ENCODE measurements around a stretch of chr6.

DNA sequence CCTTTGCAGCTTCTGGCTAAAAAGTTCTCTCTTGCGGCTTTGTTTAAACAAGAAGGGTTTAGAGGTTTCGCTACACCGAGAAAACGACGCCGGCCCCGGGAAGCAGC is 1.6 kb downstream of the ZBTB2 start:
- PRO-cap, 2 experiments = no peak in any of the 2 experiments

DNA sequence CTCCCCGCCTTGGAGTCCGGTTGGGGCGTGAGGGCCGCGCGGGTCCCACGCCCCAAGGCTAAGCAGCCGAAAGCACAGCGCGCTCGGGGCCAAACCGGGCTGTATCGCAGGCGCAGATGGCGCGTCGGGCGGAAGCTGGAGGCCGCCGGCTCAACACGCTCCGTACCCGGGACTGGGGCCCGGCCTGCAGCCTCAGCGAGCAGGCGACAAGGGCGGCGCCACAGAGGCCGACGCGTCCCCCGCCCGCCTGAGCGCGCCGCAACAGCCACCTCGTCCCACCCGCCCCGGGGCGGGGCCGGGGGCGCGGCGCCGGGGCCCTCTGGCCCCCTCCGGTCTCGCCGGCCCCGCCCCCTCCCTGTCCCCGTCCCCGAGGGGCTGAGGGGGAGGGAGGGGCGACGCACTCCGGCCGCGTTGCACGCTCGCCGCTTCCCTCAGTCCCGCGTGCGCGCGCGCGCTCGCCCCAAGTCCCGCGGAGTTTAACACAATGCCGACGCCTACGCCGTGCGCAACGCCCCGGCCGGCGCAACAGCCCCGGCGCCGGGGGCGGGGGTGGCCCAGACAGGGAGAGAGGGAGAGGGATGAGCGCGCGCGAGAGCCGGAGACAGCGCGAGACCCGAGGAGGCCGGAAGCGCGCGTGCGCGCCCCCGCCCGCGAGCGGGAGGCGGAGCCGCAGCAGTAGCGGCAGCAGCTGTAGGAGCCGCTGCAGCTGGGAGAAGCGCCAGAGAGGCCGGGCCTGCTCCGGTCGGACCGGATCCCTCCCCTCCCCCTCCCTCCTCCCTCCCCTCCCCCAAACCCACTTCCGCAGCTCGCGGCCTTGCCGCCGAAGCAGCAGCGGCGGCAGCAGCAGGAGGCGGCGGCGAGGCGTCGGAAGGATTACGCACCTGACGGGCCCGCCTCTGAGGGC is 1.1 kb downstream of the ZBTB2 start:
- PRO-cap, 2 experiments = peak in 2 of 2 experiments; most common plus-strand start position 675 of the sequence (in 2); most common minus-strand start position 174 of the sequence (in 2)

GRCh38 chr6:151436367-151437101 is 15.4 kb downstream of the RMND1 start:
- PRO-cap, 2 experiments = no peak in any of the 2 experiments

- PRO-cap, 2 experiments = no peak in any of the 2 experiments
Measured at GRCh38 chr6:151475535-151475848, 18.3 kb upstream of the CCDC170 start.

DNA sequence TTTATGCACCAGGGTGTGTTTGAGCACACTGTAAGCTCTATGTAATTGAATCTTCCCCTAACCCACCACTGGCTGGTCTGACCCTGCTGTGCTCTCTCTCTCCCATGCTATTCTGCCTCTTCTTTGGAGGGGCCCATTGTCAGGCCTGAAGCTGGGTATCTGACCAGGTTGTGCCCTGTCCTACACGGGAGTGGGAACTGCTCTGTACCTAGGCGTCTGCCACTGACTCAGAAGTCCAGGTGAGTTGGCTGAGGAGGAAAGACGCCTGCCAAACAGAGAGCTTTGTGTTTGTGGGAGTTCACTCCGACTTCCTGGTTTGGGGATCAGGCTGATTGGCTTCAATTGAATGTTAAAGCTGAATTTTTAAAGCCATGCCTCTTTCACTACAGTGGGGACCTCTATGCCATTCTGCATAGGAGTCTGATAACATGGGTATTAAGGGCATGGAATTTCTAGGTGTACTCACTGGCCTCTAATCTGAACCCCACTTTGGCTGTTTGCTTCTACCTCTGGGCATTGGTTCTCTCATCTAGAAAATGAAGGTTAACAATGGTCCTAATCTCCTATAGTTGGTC is 136.0 kb downstream of the CCDC170 start:
- PRO-cap, 2 experiments = no peak in any of the 2 experiments

- PRO-cap, 2 experiments = no peak in any of the 2 experiments
Measured at GRCh38 chr6:151807763-151808475, 437 bp downstream of the ESR1 start.

DNA sequence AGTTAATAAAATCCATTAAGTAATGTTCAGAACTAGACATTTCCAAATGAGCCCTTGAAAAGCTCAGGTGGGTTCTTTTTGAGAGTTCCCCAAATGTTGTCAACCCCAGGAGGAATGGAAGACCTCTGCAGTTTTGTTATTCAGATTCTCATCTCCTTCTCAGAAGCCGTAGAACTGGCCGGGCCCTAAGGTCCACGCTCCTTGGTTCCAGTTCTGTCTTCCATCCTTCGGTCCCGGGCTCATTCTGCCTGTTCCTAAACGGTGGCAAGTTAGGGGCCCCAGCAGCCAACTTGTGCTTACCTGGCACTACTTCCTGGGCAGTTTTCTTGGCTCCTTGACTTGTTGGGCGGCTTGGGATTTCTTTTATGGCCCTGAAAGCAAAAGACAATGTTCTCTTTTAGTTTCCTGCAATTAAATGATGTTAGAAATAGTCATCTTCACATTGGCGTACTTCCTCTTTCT is 6.4 kb downstream of the ESR1 start:
- PRO-cap, 2 experiments = no peak in any of the 2 experiments

- PRO-cap, 2 experiments = no peak in any of the 2 experiments
Measured at GRCh38 chr6:151814602-151814989, 7.1 kb downstream of the ESR1 start.

DNA sequence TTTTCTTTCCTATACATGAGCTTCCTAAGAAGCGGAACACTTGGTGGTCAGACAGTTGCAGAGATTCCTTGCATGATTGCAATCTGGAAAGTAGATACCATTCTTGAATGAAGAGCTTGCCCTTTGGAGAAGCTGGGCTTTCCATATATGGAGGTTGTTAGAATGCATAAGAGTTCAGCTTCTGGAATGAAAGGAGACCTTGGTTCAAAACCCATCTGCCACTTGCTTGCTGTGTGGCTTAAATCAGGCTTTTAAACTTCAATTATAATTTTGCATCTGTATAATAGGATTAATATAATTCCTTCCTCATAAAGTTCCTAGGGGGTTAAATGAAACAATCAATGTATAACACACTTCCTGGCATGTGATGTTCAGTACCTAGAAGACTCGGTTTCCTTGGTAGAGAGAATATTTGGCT is 65.5 kb downstream of the ESR1 start:
- PRO-cap, 2 experiments = no peak in any of the 2 experiments

- PRO-cap, 2 experiments = no peak in any of the 2 experiments
Measured at GRCh38 chr6:152184742-152185850, 377.6 kb downstream of the ESR1 start.

DNA sequence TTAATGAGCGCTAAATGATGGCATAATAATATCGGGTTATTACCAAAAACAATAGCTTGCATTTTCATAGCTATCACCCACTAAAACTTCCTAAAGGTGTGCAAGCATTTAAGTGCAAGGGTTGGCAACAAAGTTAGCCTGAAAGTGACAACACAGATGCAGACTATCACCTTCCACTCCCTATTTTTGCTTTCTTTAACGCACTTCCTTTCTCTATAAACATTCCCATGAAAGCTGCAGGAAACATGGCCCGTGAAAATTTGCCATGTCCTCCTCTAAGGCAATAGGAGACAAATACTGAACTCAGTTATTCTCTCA is 2.7 kb downstream of the MYCT1 start:
- PRO-cap, 2 experiments = no peak in any of the 2 experiments

DNA sequence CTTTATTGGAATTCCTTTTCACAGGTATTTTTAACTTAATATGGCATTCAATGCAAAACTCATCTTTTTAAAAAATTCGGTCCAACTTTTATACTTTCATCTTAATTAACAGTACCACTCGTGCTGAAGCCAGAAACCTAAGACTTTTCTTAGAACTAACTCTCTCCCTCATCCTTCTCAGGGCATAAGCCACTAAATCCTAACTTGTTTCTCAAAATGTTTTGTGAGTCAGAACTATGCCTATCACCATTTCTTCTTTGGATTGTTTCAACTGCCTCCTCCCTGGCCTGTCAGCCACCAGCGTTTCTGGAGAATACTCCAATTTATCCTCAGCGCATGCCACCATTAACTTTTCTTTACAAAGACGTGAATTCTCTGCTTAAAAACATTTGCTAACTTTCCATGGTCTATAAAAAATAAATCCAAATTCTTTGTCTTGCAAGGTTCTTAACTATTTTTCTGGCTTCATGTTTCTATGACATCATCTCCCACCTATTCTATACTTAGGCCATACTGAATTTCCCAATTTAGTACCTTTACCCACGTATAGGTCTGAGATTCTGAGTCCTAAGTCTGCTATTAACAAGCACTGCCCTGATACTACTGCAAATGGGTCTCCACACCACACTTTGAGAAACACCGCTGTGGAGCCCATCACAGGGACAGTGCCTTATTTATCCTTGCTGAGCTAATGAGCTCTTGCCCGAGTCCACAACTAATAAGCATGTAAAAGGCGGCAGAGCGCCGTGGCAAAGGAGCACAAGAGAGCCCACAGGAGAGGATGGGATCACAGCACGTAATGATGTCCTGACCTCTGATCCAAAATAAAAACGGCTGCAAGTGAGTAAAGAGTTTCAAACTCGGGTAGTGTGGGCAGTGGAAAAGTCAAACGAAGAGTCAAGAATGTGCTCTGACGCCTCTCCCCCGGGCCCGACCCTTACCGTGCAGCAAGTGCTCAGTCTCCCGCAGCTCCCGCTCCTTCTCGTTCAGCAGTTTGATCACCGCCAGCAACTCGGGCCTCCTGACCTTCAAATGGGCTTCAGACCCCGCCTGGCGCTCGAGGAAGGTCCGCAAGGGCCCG is 683 bp downstream of the MTRF1L start:
- PRO-cap, 2 experiments = no peak in any of the 2 experiments

GRCh38 chr6:153316125-153316457 is 185.0 kb upstream of the RGS17 start:
- PRO-cap, 2 experiments = no peak in any of the 2 experiments

GRCh38 chr6:154416933-154417904 is 60.6 kb upstream of the IPCEF1 start:
- PRO-cap, 2 experiments = no peak in any of the 2 experiments

GRCh38 chr6:154462424-154462885 is 48.0 kb downstream of the CNKSR3 start:
- PRO-cap, 2 experiments = no peak in any of the 2 experiments

DNA sequence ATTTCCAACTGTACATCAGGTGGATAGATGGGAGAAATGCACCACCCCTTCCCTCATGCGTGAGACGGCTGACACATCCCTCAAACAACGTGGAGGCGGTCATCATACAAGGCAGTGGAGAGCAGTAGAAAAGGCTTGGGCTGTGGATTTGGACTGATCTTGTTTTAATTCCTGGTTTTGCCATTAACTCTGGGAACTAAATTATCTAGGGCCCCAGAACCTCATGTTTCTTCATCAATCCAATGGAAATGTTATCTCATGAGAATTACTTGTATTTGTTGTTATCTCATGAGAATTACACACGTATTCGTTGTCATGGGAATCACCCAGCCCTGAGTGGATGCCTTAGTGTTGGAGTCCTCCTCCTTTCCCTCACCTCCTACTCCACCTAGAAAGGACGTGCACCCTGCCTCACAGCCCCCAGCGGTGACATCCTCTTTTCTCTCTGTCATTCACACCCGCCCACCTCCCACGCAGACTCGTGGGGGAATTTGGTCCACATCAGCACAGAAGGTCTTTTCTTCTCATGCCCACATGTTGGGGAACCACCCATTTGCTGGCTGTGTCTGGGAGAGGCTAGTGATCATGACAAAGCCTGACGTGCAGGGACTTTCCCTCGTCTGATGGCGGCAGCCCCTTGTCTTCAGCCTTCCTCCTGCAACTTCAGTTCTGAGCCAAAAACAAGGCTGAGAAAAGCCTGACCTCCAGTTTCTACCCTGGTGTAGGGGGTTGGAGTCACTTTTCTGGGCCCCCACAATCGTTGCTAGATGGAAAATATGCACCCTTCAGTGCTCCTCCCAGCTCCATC is 95.9 kb upstream of the CNKSR3 start:
- PRO-cap, 2 experiments = no peak in any of the 2 experiments

DNA sequence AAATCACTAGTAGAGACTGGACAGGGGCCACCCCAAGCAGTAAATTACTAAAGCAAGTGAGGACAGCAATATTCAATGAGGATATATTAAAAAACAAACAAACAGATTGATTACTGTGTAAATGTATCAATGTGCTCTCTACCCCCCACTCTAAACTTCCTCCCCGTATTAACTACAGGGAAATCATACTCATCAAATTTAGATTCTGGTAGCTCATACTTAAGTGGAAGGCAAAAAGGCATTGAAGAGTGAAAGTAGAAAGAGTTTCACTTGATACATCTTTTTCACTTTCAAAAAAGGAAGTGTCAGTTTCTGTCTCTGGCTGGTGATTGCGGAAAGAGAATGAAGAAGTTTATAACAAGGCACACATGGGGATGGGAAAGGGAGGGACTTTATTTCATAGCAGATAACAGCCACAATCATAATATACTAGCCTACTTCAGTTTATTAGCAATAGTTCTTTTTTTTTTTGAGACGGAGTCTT is 49.1 kb upstream of the SCAF8 start:
- PRO-cap, 2 experiments = no peak in any of the 2 experiments

DNA sequence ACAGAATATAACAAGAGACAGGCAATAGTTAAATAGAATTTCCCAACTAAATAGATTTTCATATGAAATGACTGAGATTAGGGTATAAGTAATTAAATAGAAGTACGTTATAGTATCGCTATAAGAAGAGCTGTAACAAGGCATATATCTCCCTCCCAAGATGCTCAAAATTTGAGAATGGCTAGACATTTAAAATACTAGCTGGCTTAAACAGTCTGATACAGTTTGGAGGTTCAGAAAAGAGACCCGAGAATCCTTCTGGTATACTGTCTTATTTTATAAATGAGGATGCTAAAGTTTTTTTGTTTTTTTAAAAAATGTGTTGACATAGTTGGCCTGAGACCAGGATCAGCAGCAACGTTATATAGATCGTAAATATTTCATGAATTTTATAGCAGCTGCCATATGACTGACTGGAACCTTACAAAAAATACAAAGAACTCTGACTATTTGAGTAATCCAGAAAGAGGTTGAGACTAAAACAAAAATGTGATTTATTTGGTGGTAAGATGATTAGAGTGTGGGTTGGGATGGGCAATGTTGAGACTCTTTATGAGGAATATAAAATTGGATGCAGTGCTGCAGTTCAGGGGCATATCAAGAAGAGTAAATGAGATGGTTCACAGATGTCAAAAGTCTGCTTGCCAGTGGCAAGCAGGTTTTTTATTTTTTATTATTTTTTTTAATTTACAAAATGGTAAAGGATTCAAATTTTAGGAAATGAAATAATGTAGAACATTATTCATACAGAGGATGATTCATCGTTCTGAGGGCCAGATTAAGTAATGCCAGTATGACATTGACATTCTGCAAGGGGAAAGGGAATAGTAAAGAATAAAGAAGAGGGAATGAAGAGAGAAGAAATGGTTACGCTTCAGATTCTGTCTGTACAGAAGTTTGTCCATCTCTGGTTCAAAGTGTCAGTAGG is 58.4 kb downstream of the SCAF8 start:
- PRO-cap, 2 experiments = no peak in any of the 2 experiments

DNA sequence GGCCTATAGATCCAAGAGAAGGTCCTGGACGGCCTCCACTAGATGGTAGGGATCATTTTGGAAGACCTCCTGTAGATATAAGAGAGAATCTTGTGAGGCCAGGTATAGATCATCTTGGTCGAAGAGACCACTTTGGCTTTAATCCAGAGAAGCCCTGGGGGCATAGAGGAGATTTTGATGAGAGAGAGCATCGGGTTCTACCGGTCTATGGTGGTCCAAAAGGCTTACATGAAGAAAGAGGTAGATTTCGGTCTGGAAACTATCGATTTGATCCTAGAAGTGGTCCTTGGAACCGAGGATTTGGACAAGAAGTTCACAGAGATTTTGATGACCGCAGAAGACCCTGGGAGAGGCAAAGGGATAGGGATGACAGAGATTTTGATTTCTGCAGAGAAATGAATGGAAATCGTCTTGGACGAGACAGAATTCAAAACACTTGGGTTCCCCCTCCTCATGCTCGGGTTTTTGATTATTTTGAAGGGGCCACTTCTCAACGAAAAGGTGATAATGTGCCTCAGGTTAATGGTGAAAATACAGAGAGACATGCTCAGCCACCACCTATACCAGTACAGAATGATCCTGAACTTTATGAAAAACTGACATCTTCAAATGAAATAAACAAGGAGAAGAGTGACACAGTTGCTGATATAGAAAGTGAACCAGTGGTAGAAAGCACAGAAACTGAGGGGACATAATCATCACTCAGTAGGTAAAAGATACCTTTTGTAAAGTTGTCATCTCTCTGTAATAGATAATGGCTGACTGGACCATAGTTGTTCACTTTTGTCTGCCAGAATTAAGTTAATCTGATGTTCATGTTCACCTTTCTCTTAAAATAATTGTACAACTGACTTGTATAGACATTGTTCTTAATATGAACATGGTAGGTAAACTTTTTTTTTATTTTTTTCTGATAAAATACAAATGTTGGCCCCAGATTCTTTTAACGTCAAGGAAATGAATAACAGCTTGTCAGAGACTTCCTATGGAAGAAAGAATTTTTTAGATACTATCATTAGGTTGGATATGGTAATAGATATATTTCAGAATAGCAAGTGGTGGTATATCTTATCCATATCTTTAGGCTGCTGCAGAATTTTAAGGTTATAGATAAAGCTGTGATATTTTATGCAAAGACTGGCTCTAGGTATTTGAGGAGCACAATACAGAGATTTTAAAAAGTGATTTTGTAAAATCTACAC is 99.9 kb downstream of the SCAF8 start:
- PRO-cap, 2 experiments = no peak in any of the 2 experiments

GRCh38 chr6:155148873-155149521 is 114.8 kb upstream of the CLDN20 start:
- PRO-cap, 2 experiments = no peak in any of the 2 experiments

Data from Metastatic Liver Carcinoma in the Adrenal Gland (tissue), 2 donors.